Measurements from ENCODE around the genes ZC3H18 and SNAI3.

GRCh38 chr16:88043999-88044635 lies 92.9 kb downstream of the BANP start:
- PRO-cap = no peak

- PRO-cap = no peak
Measured at GRCh38 chr16:88077185-88077942, 126.1 kb downstream of the BANP start.

- PRO-cap = no peak
Measured at GRCh38 chr16:88088079-88088411, 136.8 kb downstream of the BANP start.

GRCh38 chr16:88143495-88144523 lies 192.6 kb downstream of the BANP start:
- PRO-cap = no peak

GRCh38 chr16:88223904-88224503 lies 158.8 kb upstream of the ZNF469 start:
- PRO-cap = no peak

DNA sequence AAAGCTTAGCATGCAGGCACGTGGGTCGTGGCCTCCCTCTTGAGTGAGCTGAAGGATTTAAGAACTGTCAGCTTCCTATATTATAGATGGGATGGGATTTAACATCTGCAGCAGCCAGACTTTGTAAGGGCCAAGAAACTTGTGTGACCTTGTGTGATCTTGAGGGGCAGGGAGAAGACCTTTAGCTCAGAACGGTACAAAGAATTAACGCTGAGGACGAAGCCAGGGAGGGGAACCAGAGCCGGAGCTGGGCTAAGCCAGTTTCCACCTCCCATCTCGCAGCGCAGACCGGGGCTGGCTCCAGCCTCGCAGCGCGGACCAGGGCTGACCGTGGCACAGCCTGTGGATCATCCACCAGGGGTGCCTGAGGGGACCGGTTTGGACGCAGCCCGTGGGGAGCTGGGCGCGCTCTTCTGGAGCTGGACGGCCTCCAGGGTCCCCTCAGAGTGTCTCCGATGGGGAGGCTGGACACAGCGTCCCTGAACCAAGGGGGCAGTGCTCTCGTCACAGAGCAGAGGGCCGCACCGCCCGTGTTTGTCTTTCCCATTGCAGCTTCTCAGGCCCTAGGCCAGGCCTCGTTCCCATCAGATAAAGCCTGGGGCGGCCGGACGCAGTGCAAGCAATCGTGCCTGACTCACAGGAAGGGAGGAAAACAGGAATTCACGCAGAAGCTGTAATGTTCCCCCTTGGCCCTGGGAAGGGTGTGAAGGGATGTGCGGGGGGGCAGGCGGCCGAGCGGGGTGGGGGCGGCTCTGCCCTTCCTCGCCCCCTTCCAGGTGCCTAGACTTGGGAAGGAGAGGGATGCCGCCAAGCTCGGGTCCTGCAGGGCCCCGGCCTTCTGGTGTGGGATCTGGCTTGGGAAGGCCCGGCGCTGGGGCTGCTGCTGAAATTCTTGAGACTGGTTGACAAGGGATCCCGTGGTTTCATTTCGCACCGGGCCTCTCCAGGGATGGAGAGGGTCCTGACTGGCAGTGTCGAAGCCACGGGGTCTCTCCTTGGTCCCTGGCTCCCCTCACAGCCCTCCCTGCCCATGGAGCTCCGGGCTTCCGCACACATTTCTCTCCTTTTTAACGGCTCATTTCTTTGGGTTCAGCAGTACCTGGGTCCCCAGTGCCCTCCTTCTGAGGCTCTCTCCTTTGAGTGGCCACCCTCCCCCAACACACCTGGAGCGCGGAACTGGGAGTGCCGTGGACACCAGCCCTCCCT lies 148.1 kb upstream of the ZNF469 start:
- PRO-cap = no peak

GRCh38 chr16:88306671-88307402 lies 75.9 kb upstream of the ZNF469 start:
- PRO-cap = unidirectional peak, minus-strand start at chr16:88307009

DNA sequence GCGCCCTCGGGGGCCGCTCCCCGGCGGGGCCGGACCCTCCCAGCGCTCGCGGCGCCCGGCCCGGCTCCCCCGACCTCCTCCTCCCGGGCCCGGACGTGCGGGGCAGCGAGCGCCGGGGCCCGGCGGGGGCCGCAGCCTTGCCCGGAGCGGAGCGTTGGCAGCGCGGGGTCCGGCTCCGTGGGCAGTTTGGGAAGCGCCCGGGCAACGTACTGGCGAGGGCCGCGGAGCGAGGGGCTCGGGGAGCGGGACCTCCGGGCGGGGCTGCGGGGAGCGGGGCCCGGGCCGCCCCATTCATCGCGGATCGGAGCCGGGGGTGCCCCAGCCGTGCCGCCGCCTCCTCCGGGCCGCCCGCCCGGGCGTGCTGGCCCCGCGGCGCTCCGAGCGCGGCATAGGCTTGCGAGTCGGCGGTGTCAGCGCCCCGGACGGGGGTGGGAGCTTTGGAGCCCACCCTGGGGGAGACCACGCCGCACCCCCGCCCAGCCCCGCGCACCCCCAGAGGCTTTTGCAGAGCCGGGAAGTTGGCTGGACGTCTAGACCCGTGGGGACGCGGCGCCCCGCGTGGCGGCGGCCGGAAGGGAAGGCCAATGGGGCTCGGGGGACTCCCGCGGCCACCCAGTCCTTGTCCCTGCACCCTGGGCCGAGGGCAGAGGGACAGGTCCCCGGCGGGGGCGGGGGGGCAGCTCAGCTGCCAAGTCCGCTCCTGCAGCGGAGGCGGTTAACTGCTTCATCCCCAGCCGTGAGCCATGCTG lies 783 bp downstream of the ZNF469 start:
- PRO-cap = unidirectional peak, minus-strand start at position 504 of the sequence

DNA sequence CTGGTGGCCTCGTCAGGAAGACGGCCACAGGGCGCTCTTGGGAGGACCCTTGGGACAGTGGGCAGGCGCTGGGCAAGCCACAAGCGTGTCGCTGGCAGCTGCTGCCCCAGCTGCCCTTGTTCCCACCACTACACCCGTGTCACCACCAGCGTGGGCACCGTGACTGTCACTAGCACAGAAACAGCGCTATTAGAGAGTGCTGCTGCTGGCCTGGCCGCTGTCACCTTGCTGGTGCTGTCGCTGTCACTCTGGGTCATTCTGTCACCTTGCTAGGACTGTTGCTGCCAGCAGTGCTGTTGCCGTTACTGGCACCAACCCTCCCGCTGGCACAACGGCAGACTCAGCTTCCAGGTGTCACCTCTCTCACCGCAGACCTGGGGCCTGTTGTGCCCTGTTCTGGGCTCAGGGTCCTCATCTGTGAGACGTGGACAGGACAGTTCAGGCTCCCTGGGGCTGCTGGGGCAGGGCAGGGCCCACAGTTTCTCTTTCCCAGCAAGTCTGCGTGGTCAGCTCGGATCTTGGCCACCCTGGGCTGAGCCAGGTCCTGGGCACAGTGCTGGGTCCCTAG lies 47.3 kb downstream of the ZFPM1 start:
- PRO-cap = no peak

GRCh38 chr16:88523634-88524425 lies 46.4 kb upstream of the ZC3H18 start:
- PRO-cap = no peak

- PRO-cap = bidirectional peak, plus-strand start at chr16:88570413, minus-strand start at chr16:88570176; bidirectional peak, plus-strand start at chr16:88571106, minus-strand start at chr16:88570820
Measured at GRCh38 chr16:88569911-88571397, at the start of gene ZC3H18. Gene ZC3H18, plus strand, starts transcription at chr16:88570403.

GRCh38 chr16:88591965-88592256 lies 21.7 kb downstream of the ZC3H18 start:
- PRO-cap = no peak

- PRO-cap = no peak
Measured at GRCh38 chr16:88610853-88611630, 27.3 kb upstream of the IL17C start.

- PRO-cap = bidirectional peak, plus-strand start at chr16:88686789, minus-strand start at chr16:88686489
Measured at GRCh38 chr16:88685801-88686964, at the start of gene SNAI3. Gene SNAI3, minus strand, starts transcription at chr16:88686507.

- PRO-cap = bidirectional peak, plus-strand start at chr16:88703818, minus-strand start at chr16:88703646; bidirectional peak, plus-strand start at chr16:88704264, minus-strand start at chr16:88704180
Measured at GRCh38 chr16:88703428-88704497, 2.4 kb downstream of the RNF166 start.

DNA sequence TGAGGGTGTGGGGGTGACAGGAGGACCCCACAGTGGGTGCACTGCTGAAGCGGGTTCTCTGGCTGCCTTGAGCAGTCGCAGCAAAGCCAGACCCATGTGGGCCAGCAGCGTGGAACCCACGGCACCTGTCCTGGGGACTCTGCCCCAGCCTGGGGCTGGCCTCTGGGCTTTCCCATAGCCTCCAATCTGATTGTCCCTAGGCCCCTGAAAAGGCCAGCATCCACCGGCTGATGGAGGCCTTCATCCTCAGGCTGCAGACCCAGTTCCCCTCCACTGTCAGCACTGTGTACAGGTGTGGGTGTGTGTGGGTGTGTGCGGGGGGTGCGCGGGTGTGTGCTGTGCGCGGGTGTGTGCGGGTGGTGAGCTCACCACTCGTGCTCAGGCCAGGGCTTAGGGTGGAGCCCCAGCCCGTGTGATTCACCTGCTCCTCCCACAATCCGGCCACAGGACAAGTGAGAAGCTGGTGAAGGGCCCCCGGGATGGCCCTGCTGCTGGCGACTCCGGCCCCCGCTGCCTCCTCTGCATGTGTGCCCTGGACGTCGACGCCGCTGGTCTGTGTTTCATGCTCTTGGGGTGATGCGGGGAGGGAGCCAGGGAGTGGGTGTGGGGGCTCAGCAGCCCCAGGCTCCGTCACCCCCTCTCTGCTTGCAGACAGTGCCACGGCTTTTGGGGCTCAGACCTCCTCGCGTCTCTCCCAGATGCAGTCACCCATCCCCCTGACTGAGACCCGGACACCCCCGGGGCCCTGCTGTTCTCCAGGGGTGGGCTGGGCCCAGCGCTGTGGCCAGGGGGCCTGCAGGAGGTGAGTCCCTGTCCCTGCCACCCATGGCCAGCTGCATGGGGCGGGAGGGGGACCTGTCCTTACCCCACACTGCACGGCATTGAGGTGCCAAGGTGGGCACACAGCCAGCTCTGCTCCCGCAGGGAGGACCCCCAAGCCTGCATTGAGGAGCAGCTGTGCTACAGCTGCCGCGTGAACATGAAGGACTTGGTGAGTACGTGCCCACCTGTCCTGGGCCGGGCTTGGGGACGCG lies 8.0 kb downstream of the CTU2 start:
- PRO-cap = no peak

DNA sequence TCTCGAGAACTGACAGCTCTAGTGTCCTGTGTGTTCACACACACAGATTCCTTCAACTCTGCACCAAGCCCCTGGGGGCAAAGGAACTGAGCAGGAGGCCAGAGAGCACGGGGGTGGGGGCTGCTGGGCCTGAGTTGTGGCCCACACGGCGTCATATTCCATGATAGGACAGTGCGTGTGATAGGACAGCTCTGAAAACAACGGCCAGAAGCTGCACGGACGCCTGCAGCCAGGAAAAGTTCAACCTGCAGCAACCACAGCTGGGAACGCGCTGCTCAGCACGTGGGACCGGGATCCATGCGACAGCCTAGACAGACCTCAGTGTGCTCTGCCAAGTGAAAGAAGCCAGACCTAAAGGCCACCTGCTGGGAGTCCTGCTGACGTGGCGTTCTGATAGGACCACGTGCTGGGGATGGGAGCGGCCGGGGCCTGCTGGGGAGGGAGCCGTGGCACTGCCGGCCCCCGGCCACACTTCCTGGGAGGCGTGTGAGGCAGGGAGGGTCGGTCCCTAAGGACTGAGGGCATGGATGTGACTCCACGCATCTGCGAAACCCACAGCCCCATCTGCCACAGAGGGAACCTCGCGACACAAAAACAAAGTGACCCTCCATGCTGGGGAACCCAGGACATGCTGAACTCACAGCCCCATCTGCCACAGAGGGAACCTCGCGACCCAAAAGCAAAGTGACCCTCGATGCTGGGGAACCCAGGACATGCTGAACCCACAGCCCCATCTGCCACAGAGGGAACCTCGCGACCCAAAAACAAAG lies 21.7 kb downstream of the CTU2 start:
- PRO-cap = no peak

GRCh38 chr16:88760248-88761259 lies 24.5 kb downstream of the PIEZO1 start:
- PRO-cap = bidirectional peak, plus-strand start at chr16:88761004, minus-strand start at chr16:88760852

DNA sequence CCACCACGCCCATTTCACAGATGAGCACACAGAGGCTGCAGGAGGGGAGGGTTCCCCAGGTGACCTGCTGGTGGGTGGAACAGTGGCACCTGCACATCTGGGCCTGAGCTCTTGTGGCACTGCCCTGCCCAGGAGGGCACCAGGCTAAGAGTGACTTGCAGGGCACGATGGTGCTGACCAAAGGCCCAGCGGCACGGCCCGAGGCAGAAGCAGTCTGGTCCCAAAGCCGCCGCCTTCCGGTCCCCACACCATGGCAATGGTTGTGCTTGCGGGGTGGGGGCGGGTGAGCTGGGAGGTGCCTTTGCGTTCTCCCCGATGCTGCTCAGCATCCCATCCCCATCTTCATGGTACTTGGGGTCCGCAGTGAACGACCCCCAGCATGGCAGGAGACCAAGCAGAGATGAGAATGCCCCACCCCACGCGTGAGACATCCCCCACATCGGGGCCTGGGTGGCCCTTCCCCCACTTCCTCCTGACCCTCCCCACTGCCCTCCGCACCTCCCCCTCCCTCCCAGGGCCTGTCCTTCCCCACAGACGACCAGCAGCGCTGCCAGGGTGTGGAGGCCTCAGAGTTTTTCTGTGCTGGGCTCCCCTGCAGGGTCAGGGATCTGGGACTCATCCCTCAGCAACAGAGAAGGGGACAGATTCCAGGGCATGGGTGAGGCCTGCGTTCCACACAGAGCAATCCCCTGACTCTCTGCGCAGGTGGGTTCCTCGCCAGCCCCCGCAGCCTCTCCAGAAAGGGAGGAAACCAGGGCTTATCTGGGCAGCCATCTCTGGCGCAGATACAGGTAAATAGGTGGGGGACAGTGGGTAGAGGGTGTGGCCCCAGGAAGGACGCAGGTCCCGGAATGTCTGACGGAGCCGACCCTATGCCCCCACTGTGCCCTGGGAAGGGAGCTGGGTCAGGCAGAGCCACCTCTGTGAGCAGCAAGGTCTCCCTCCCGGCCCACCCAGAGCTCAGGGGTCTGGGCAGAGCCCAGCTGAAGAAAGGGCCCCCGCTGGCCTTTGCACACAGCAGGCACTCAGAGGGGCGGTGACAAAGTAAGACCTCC lies 23.4 kb downstream of the PIEZO1 start:
- PRO-cap = bidirectional peak, plus-strand start at position 881 of the sequence, minus-strand start at position 735 of the sequence

DNA sequence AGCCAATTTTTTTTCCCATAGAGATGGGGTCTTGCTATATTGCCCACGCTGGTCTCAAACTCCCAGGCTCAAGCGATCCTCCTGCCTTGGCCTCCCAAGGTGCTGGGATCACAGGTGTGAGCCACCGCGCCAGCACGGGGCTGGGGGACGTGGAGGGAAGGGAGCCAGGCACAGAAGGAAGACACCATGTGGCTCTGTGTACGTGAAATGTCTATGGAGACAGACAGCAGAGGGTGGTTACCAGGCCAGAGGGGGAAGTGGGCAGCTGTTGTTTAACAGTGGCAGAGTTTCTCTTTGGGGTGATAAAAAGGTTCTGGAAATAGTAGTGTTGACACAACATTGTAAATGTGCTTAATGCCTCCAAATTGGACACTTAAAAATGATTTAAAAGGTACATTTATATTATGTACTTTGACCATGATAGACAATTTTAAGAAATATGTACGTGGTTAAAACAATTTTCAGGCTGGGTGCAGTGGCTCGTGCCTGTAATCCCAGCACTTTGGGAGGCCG lies 4.7 kb upstream of the PIEZO1 start:
- PRO-cap = no peak

Measured in left colon (tissue), 1 donor.